Calu3 (cell line): ENCODE data around the genes TMEM132E and SLFN14.

GRCh38 chr17:31121522-31122287 is 26.9 kb downstream of the NF1 start:
- PRO-cap, result no peak

- PRO-cap, result no peak
Measured at GRCh38 chr17:31158800-31159532, 64.2 kb downstream of the NF1 start.

DNA sequence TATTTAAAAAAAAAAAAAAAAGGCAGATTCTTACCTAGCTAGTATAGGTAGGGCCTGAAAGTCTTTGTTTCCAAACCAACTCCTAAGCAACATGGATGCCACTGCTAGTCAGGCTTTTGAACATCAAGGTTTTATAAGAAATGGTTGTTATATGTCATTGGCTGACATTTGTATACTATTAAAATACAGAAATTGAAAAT is 1.2 kb downstream of the EVI2A start:
- PRO-cap, result no peak

DNA sequence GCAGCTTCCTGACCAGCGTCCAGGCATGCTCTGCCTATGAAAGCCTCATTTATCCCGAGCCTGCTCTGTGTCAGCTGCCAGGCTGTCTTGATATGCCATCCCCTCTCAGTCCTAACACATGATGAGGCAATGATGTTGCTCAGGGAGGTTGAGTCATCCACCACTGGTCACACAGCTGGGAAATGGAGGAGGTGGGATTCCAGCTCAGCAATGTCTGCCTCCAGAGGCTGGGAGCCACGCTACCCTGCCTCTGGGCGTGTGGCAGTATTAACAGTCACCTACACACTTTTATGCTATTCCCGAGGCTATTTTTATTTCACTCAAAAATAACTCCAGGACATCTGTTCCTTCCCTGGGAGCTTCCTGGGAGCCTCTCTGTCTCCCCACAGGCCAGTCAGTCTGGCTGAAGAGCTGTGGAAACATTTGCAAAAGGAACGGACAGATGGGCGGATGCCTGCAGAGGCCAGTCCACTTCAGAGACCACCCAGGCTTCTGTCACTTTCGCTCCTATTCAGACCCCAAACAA is 22.6 kb downstream of the RAB11FIP4 start:
- PRO-cap, result no peak

GRCh38 chr17:32083536-32084647 is 58.4 kb upstream of the RHOT1 start:
- PRO-cap, result no peak

- PRO-cap, result no peak
Measured at GRCh38 chr17:32382392-32383341, 32.7 kb downstream of the ZNF207 start.

- PRO-cap, result no peak
Measured at GRCh38 chr17:32591227-32591859, 104.5 kb downstream of the CDK5R1 start.

GRCh38 chr17:32684188-32684441 is 192.8 kb downstream of the MYO1D start:
- PRO-cap, result no peak

DNA sequence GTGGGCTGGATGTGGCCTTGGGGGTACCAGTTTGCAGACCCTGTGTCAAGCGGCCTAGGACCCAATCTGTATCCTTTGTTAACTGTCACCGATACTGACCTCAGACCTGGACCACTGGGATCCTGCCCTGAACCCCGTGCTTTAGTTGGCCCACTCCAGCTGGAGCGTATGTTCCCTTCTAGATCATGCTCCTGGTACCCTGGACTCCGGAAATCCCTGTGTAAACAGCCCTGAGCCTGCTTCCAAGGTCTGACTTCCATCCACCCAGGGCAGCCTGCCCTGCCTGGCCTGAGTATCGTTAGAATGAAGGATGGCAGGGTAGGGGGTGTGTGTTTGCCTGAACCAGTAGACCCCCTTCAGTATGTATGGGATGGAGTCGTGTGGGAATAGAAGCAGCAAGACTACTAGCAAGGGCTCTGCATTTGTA is 791 bp upstream of the TMEM98 start:
- PRO-cap, result no peak

- PRO-cap, result no peak
Measured at GRCh38 chr17:32954499-32955069, 26.6 kb downstream of the TMEM98 start.

DNA sequence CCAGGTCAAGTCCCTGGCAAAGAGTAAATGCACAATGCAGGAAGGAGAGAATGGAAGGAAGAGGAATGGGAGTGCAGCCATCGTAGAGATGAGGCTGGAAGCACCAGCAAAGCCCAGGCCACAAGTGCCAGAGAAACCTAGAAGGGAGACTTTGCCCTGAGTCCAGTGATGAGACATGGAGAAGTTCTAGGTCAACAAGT is 120.7 kb upstream of the CCL2 start:
- PRO-cap, result no peak

- PRO-cap, result no peak
Measured at GRCh38 chr17:34235162-34236211, 19.6 kb upstream of the CCL2 start.

DNA sequence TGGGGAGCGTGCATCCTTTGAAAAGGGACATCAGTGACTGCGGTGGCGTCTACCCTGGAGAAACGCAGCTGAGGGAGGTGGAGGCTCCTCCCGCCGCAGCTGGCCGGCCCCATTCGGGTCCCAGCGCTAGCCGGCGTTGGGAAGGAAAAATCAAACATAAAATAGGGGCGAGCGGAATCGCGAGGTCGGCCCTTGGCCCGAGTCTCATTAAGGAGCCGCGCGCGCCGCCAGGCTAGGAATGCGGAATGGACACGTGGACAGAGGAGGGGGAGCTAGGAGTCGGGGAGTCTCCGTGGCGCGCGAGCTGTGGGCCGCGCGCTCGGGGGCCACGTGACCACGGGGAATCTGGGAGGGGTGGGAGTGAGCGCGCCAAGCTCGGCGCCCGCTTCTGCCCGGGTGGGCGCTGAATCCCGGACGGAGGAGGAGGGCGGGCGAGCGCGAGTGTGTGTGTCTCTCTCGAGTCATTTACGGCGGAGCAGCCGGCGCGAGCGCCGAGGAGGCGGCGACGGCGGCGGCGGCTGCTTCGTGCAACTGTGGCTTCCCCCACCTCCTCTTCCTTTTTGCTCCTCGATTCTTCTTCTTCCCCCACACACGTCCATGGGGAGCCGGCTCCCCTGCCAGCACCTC is at the start of gene TMEM132E:
Gene TMEM132E (plus strand): TSS at position 460 of the 627 bp plus-strand sequence.
- PRO-cap, result no peak

DNA sequence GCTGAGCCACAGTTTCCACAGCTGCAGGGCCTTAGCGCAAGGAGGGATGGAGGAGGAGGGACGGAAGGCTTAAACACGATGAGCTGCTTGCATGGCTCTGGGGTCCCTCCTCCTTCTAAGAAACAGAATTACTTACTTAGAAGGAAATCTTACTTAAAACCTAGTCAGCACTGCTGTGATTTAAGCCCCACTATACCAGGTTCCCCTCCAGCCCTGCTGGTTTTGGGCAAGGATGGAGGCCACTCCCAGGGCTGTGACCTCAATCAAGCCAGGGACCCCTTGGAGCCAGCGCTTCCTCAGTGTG is 184.8 kb downstream of the TMEM132E start:
- PRO-cap, result no peak

DNA sequence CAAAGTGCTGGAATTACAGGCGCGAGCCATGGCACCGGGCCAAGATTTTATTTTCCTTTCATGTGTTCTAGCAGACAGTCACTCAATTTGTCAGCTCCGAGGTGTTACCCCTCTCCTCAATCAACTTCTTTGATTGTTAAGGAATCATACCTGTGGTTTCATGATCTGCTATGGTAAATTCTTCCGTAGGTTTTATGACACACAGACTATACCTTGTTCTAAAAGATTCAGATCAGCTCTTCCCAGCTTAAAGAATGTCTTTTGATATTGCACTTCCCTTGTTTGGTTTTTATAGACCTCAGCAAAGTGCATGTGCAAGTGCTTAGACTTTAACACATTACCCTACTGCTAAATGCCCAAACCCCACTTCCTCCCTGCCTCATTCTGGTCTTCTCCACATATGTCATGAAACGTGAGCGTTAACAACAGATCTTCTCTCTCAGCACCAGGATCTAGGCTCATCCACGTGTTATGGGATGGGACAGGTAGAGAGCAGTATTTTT is 13.1 kb downstream of the UNC45B start:
- PRO-cap, result no peak

- PRO-cap, result unidirectional peak, minus-strand start at chr17:35346676
Measured at GRCh38 chr17:35346257-35346792, 27.1 kb downstream of the SLFN11 start.

DNA sequence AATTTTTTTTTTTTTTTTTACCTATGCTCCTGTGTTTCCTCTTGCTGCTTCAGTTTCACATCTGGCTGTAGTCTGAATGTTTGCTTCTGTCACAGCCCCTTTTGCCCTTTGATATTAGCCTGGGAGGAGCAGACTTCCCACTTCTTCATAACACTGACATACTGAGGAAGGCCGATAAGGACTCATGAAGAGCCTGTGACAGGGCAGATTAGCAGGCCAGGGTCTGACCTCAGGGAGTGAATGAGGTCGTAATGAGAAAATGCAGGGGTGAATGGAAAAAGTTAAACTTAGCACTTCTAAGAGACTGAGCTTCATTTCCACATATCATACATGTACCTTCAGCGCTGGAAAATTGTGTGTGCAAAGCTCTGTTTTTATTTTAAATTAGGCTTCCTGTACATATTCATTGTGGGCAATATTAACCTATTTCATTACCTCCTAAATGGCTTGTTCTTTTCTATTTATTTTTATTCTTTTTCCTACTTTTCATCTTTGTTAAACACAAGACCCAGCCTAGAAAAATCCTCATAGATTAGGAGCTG is at the start of gene SLFN14:
Gene SLFN14 (minus strand): TSS at position 74 of the 542 bp plus-strand sequence.
- PRO-cap, result no peak

DNA sequence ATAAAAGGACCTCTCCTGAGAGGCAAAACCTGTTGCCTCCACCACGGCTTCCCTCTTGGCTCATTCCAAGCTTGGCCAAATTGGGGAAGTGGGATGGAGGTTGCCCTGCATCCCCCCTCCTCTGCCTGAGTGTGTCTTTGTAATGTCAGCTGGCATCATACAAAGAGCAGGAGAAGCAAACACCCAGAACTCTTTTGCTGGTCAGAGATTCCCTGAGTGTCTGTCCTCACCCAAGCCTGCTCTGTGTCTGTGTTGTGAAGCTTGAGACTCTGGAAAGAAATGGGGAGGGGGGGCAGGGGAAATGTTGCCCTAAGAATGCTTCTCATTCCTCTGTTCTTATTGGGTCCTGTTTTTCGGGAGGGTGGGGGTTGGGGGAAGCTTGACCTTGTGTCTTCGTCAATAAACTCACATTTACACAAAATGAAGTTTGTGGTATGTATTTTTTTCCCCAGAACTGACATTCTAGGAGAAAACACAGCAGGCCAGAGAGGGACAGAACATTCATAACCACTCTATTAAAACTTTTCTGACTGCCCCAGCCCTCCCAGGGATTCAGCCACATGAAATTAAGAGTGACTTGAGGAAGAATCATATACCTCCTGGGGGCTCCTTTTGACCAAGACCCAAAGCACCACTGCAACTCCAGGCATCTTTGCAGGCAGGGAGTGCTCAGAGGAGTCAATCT is 5.3 kb upstream of the RASL10B start:
- PRO-cap, result no peak

DNA sequence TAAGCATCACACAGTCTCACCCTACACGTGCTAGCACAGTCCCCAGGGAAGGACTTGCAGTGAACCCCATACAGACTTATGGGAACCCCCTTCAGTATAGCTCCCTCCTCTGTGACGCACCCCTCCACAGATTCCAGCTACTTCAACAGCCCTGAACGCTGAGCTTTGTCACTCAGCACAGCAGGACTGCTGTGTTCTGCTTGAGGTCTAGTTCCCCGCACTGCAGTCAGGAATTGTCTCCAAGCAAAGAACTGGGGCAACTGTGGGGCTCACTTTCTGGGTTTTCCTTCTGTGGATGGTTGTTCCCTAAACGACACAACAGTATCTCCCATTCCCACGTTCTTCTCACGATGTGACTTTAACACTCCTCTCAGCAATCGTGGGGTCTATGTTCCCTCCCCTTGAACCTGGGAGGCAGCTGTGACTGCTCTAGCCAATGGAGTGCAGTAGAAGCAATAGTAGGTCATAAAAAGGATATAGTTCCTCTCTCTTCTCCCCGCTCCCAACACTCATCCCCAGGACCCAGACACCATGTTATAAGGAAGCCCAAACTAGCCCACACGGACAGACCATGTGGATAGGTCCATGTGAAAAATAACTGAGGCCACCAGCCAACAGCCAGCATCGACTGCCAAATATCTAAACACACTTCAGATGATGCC is 3.5 kb downstream of the MMP28 start:
- PRO-cap, result no peak

GRCh38 chr17:35847649-35848504 is 20.8 kb downstream of the HEATR9 start:
- PRO-cap, result no peak